ENCODE measurements around the genes MCHR2 and LIN28B.

DNA sequence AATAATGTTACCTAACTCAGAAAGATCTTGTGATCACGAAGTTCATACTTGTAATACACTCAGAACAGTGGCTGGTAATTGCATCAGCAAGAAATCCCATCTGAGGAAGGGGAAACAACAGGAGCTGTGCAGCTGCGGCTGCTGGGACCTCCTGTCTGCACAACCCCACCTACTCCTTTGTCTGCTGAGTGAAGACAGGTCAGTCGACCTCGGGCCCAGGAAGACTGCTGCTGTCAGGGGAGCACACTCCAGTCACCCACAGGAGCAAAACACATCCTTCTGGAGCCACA lies 90.3 kb downstream of the MAP3K7 start:
- PRO-cap, result no peak

GRCh38 chr6:91299388-91300006 lies 712.6 kb upstream of the MAP3K7 start:
- PRO-cap, result no peak

GRCh38 chr6:94784331-94784741 lies 793.0 kb upstream of the MANEA start:
- PRO-cap, result no peak

DNA sequence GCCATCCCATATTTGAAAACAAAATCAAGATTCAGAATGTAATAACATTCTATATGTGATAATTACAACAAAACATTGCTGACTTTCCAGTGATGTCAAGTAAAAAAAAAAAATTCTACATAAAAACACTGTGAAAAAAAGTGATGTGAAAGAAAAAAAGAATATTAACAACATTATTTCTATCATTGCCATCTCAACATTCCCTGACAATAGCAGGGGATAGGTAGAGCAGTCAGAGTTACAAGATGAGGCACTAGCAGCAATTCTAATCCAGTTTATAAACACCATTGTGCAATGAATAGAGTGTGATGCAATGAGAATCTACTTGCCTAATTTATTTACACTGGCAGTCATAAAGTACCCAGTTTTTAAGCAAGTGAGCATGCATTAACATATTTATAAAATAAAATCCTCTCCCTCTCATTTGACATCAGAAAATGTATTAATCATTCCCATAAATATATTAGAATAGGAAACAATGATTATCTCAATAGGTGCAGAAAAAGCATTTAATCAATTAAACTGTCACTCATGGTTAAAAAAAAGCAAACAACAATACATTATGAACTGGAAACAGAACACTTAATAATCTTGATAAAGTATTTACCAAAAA lies 2.5 kb upstream of the MANEA start:
- PRO-cap, result no peak

DNA sequence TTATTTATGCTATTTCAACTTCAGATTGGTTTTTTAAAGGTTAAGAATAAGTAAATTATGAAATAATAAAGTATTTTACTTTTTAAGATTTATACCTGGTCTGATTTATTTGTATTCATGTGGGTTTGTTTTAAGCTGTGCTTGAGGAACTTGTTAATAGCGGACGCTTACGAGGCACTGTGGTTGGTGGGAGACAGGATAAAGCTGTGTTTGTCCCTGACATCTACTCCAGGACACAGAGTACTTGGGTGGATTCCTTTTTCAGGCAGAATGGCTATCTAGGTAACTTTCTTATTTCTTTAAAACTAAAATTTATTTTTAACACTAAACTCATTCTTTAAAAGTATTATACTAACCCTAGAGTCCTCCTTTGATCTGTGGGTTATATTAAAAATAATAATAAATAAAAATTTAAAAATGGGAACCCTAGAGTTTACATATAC lies 14.5 kb downstream of the UFL1 start:
- PRO-cap, result no peak

GRCh38 chr6:96709990-96710447 lies 127.3 kb downstream of the GPR63 start:
- PRO-cap, result unidirectional peak, minus-strand start at chr6:96710170

- PRO-cap, result no peak
Observed at GRCh38 chr6:97978782-97979218, 695.8 kb upstream of the MMS22L start.

GRCh38 chr6:98823816-98825135 lies 10.1 kb upstream of the POU3F2 start:
- PRO-cap, result no peak

- PRO-cap, result no peak
Observed at GRCh38 chr6:98918184-98918863, 29.4 kb downstream of the FBXL4 start.

DNA sequence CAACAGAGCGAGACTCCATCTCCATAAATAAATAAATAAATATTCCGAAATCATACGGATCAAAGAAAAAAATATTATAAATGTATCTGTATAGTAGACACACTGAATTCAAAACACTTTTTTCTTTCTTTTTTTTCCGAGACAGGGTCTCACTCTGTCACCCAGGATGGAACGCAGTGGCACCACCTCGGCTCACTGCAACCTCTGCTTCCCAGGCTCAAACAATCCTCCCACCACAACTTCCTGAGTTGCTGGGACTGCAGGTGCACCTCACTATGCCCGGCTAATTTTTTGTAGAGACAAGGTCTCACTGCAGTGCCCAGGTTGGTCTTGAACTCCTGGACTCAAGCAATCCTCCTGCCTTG lies 11.4 kb upstream of the COQ3 start:
- PRO-cap, result no peak

DNA sequence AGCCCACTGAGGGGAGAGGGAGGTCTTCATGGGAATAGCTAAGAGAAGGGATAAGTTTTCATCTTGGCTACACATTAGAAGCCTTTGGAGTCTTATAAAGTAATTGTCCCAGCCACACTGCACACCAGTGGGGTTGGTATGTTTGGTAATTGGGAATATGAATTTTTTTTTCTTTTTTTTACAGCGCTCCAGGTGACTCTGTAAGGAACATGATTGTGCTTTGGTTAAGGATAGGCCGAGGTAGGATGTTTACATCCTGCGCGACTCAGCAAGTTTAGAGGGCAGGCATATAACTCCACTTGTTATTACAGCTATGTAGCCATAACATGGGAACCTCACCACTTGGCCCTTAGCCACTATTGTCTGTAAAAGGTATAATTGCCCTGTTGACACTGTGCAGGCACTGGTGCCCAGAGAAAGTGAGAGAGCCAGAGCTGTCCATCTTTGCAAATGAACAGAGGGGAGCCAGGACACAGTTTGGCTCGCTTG lies 172.9 kb downstream of the MCHR2 start:
- PRO-cap, result no peak

- PRO-cap, result no peak
Observed at GRCh38 chr6:99823108-99824358, 170.5 kb downstream of the MCHR2 start.

DNA sequence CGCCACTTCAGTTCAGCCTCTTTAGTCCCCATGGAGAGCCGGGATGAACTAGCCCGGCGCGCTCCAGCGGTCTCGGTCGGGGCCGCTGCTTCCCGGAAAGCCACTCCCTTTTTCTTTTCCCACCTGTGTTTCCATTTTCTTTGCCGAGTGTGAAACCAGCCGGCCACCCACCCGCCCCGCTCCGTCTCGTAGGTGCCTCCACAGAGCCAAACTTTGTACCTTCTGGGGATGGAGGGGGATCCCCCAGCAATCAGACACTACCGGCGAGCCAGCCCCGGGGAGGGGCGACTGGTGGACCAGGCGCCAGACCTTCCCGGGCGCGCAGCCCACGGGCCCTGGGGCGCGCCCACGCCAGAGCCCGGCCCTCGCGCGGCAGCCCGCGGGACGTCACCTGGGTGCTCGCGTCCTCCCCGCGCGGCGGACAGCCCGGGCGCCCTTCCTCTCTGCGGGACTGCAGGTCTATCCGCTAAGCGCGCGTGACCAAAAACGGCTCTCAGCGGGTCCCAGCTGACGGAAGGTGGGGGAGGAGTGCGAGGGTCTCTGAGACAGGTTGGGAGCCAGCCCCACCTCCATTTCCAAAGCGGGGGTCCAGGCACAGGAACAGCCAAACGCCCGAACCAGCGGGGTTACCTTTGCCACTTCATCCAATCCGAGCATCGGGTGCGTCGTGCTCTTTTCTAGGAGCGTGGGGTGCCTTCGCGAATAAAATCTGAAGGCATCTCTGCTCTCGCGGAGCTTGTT lies at the start of gene MCHR2:
MCHR2 (minus strand) TSS at position 679 of the 741 bp plus-strand sequence.
- PRO-cap, result no peak

GRCh38 chr6:100487944-100488295 lies 23.2 kb upstream of the SIM1 start:
- PRO-cap, result no peak

DNA sequence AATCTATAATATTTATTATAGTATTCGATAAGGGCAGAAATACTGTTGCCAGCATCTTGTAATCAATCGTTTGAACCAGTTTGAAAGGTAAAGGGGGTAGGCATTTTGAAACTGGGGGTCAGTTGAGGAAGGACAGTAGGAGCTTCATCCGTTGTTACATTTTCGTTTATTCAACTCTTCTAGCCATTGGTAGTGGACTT lies 1.1 kb upstream of the LIN28B start:
- PRO-cap, result no peak

DNA sequence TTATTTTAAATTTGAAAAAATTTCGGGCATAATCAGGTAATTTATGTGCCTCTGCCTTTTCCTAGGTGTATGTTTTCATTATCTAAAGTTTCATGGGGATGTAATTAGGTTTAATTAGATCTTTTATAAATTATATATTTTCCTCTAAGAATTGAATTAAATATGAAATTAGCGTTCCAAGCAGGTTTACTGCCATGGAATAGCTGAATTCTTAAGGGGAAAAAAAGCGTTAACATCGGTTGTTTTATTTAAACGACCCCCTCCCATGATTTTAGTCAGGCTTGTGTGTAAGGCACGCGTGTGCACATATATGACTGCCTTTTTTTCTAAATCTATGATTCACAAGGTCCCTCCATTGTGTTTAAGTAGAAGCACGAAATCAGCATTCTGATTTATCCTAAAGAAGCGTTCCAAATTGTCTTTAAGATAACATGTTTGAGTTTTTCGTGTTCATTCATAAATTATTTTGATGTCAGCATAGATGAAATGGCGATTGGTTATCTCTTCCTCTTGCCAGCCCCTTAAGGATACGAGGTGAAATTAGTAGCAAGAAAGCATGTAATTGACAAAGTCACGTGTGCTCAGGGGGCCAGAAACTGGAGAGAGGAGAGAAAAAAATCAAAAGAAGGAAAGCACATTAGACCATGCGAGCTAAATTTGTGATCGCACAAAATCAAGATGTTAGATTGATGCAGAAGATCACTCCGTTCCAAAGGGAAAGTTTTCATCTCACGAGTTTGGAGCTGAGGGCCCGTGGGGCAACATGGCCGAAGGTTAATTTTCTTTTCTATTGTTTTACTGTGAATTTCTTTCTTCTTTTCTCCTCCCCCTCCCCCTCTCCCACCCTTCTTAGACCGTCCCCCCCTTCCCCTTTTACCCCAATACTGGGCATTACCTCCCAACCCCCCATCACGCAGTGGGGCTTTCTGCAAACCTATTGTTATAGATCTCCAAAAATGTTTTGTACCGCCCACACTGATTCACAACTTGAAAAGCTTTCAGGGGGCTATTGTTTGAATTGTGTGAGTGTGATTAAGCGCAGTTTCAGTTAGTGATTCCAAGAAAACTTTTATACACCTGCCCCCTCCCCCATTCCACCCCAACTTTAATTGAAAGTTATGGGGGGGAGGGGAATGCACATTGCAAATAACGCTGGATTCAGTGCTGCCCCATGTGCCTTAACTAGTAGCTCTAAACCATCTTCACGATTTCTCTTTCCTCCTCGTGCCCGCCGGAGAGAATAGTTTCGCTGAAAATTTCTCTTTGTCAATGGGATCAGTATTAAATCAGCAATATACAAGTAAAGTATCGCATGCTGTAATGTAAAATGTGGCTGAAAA lies at the start of gene LIN28B:
LIN28B (plus strand) TSS at position 620 of the 1,340 bp plus-strand sequence.
- PRO-cap, result no peak

GRCh38 chr6:105485510-105486097 lies 82.7 kb upstream of the PREP start:
- PRO-cap, result no peak

- PRO-cap, result no peak
Observed at GRCh38 chr6:105759850-105760470, 326.2 kb upstream of the PRDM1 start.

- PRO-cap, result no peak
Observed at GRCh38 chr6:106006248-106006604, 79.9 kb upstream of the PRDM1 start.

DNA sequence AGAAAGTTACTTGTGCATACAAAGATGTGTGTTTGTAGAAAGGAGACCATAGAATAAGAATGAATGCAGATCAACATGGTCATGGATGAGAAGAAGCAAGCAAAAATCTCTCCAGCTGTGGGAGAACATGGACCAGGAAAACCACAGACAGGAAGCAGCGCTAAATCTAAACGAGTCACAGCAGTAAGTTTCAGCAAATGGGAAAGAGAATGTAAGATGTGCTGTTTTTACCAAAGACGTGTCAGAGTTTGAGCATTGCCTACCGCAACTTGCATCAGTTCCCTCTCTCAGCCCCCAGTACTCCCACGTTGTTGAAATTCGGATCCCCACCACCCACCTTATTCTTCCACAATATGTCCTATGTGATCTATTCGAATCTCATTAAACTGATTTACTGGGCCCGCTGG lies 59.4 kb upstream of the PRDM1 start:
- PRO-cap, result no peak

Data from cardiac septum (tissue), 1 donor.